Metastatic Liver Carcinoma in the Adrenal Gland (tissue), 2 donors: ENCODE data around the gene EPB41L3.

DNA sequence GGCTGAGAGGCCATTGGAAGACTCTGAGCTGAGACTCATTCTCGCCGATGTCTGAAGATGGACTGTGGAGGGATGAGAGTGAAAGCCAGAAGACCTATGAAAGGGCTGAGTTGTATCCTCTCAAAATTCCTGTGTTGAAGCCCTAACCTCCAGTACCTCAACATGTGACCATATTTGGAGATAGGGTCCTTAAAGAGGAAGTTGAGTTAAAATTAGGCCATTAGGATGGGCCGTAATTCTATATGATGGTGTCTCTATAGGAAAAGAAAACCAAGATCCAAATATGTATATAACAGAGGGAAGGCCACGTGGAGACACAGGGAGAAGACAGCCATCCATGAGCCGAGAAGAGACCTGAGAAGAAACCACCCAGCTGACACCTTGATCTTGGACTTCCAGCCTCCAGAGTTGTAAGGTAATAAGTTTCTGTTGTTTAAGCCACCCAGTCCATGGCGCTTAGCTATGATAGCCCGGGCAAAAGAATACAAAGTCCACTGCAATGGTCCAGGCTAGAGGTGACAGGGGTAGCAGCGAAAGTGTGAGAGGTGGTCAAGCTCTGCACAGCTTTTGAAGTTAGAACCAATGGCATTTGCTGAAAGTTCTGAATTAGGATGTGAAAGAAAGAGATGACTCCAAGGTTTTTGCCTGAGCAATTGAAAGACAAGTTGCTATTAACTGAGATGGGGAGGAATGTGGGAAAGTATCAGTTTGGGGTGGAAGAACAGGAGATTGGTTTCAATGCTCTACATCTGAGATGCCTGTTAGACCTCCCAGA lies 2.8 kb downstream of the MYOM1 start:
- PRO-cap, 2 experiments: peak in 2 of 2 experiments; most common plus-strand start position 512 of the sequence (in 2)

DNA sequence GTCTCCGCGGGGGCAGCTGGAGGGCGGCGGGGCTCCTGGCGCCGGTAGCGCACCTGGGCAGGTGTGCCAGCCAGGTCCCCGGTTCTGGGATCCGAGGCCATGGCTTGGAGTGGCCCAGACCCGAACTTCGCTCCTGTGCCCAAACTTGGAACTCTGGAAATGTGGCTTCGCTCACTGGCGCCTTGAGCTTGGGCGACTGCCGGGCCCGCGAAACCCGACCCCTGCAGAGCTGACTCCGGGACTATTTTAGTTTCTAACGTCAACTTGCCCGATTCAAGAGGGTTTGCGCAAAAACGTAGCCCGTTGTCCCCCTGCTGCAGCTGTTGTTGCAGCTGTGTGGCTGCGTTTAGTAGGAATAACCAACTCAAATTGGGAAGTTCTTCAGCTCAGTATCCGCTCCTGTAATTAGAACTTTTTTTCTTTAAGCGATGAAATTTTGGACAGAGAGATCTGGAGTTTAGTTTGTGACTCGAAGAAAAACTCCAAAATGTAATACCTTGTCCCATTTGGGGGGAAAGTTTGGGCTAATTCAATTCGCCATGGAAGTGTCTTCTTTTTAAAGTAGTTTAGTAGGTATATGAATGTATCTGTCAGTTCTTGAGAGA lies 458 bp downstream of the MYL12A start:
- PRO-cap, 2 experiments: no peak in any of the 2 experiments

DNA sequence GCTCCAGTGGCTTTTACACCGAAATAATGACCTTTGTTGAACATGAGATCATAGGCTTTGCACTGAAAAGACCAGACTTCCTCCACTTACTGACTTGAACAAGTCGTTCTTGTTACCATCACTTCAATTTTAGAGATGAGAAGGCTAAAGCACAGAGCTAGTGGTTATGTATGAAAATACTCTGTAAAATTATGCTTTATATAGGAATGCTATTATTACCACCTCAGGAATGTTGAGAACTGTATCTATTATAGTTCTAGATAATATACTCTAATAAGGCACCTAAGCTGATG lies 20.0 kb downstream of the MYL12B start:
- PRO-cap, 2 experiments: no peak in any of the 2 experiments

- PRO-cap, 2 experiments: peak in 2 of 2 experiments; most common plus-strand start chr18:3596924 (in 1); most common minus-strand start chr18:3596793 (in 2)
These were observed 146.6 kb downstream of the TGIF1 start for GRCh38 chr18:3596197-3597263.

DNA sequence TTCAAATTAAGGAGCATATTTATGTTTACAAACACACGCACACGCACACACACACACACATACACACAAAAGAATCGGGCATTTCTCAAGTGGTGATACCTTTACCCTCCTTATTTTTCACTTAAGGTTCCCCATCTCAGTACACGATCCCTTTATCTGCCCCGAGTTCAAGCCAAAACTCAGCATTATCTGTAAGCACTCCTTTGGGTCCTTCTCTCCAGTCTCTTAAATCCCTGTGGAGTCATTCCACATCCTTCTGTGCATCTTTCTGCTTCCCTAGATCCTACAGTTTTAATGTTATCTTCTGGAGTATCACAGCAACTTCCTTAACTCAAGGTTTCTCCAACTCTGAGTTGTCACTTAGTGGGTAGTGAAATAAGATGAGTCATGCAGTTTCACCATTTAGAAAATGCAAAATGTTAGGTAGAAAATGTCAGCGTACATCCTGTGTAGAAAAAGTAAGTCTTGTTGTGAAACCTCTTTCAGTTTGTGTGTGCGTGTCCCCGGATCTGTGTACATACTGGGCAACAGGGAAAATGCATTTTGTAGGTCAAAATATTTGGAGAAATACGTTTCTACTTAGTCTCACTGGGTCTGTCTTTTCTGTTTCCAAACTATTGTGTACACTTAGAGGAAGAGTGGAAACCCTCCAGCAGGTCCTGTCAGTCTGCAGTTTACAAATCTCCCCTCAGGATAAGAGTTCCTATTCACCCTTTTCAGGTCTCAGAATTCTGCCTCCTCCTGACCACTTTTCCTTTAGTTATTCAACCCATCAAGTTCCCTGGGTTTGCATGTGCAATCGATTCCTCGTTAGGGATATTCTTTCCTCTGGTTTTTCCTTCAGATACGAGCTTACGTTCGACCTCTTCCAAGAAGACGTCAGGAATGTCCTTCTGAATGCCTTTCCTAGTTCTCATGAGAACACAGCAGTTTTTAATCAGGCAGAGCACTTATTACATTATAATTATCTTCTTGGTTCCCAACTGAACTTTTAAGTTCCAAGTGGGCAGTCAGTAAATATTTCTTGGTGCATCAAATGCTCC lies 154.8 kb downstream of the TGIF1 start:
- PRO-cap, 2 experiments: peak in 2 of 2 experiments; most common plus-strand start position 485 of the sequence (in 1); most common minus-strand start position 522 of the sequence (in 2)

DNA sequence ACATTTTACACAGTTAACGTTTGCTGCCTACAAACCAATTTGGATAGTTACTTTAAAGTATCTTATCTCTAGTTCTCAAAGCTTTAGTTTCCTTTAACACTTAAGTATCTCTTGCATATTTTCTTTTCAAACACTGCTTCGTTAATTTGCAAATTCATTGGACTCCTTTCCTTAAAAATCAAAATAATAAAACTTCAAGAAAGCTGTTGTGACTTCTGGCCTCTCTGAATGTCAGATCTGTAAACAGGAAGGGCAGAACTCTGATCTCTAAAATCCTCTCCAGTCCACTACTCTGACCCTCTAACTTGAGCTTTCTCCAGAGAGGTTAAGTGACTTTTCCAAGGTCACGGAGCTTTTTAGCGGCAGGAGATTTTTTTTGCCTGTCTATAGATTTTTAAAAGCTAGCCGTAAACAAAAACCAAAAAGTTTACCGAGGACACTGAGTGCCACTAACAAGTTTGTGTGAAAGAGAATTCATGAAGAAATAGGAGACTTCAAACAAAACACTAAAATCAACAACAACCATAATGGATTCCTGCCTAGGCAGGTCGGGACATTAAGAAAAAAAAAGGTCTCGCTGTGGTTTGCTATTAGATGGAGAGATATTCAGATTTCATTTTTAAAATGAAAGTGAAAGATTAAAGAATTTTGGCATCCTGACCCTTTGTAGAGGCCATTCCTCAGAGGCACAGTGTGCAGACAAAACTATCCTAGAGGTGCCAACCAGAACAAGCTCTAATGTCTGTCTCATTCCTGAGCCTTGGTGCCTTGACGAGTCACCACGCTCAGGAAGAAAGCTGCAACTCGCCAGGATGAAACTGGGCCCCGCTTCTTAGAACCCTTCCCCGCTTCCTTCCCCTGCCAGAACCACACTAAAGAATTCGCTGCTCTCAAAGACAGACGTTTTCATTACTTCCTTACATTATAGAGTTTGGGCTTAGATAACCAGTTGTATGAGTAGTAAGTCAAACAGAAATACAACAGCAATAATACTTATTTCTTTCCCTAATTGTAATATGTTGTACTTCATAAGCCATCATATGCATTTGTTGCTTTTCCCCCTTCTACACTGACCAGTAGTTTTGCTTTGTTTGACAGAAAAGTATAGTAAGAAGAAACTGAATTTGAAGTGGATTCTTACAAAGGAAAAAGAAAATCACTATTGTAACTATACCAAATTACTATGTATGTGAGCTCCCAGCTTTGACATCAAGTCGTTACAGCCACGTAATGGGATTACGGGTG lies 155.9 kb downstream of the TGIF1 start:
- PRO-cap, 2 experiments: no peak in any of the 2 experiments

- PRO-cap, 2 experiments: no peak in any of the 2 experiments
These were observed 199.3 kb downstream of the TGIF1 start for GRCh38 chr18:3649012-3649858.

DNA sequence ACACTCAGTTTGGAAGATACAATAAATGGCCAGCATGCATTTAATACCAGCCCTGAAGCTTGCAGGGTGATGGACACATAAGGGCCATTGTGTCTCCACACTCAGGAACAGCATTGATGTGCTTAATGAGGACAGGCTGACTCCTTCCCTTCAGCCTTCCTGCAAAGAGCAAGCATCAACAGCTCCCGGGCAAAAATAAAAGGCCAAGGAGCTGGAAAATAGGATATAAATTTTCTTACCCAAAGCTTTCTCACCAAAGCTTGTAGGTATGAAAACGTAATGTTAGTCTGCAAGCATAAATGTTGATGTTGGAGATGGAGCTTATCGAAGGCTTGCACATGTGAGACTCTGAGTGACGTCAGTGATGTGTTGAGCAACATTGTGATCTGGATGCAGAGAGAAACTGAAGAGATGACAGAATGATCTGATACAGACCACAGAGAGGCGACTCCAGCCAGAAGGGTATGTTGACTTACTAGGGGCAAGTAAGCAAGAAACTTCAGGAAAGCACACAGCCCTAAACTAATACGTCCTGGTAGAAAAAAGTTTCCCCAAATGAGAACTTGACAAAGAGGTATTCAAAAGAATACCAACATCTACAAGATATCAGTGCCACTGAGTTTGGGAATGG lies 256.5 kb downstream of the TGIF1 start:
- PRO-cap, 2 experiments: peak in 1 of 2 experiments; most common plus-strand start position 427 of the sequence (in 1); most common minus-strand start position 300 of the sequence (in 1)

GRCh38 chr18:3874176-3874557 lies 424.2 kb downstream of the TGIF1 start:
- PRO-cap, 2 experiments: no peak in any of the 2 experiments

DNA sequence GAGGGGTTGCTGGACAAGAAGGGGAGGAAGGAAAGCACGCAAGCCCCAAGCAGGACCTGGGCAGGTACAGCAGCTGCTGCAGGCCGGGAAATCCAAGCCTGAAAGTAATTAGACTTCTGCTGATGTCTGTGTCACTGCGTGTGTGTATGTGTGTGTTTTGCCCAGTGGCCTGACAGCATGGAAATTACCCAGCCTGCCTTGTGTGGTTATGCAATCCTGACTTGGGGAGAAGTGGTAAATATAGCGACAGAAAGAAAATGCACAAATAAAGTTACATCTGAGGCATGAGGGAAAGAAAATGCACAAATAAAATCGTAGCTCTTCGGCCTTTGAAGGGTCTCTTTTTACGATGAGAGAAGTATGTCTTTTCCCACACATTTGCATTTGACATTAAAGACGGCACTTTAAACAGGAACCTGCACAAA lies 121.9 kb upstream of the ZBTB14 start:
- PRO-cap, 2 experiments: no peak in any of the 2 experiments

- PRO-cap, 2 experiments: no peak in any of the 2 experiments
These were observed 120.5 kb downstream of the EPB41L3 start for GRCh38 chr18:5423259-5423734.

GRCh38 chr18:5543821-5544575 lies at the start of gene EPB41L3:
Gene EPB41L3, minus strand, starts transcription at chr18:5543997.
- PRO-cap, 2 experiments: no peak in any of the 2 experiments

DNA sequence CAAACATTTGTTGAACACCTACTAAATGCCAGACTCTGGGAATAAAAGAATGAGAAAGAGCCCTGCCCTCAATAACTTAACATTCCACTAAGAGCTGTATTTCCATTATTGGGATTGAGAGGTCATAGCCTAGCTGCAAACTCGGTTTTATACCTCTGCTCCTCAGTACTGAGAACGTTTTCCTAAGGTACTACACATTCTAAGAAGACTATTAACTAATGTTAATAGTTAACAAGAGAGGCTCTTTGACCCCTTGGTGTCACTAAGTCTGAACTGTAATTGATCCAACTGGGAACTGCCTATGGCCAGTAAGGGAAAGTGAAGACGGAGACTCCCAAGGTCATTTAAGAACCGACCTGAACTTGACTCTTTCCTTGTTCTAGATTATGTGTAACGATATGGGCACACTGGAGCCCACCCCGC lies 83.9 kb upstream of the EPB41L3 start:
- PRO-cap, 2 experiments: no peak in any of the 2 experiments

DNA sequence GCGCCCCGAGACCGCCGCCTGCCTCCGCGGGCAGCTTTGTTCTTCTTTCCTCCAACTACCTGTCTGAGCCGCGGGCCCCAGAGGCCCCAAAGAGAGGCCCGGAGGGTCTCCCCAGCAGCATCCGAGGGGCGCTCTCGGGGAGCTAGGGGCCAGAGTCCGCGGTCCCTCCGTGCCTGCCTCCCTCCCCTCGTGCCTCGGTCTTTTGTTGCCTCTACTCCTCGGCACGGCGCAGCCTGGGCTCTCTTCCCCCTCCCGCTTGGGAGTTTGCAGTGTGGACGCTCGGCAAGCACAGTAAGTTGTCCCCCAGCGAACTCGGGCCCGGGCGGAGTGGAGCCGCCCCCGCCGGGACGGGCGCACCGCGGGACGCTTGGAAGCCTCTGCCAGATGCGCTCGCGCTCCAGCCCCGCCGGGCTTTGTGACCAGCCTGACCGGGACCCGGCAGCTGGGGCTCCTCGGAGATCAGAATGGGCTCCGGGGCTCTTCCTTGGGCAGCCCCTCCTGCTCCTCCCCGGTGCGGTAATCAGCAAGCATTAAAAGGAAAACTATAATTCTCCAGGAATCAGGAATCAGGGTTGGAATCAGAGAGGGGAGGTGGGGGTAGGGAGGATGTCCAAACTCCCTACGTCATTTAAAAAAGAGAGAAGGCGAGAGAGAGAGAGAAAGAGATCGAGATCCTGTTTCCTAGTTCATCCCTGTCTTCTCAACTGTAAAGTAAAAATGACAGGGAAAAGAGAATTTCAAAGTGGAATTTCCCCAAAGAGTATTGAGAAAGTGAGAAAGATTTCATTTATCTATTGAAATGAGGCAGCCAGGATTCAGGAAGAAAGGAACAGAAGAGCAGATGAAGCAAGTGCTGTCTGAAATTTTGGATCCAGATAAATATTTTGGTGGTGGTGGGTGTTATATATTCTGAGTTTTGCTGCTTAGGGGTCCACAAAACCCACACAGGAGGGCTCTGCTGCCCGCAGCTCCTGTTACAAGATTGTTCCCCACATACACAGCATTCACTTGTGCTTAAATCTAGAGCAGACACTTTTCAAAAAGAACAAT lies 799 bp upstream of the TMEM200C start:
- PRO-cap, 2 experiments: no peak in any of the 2 experiments

DNA sequence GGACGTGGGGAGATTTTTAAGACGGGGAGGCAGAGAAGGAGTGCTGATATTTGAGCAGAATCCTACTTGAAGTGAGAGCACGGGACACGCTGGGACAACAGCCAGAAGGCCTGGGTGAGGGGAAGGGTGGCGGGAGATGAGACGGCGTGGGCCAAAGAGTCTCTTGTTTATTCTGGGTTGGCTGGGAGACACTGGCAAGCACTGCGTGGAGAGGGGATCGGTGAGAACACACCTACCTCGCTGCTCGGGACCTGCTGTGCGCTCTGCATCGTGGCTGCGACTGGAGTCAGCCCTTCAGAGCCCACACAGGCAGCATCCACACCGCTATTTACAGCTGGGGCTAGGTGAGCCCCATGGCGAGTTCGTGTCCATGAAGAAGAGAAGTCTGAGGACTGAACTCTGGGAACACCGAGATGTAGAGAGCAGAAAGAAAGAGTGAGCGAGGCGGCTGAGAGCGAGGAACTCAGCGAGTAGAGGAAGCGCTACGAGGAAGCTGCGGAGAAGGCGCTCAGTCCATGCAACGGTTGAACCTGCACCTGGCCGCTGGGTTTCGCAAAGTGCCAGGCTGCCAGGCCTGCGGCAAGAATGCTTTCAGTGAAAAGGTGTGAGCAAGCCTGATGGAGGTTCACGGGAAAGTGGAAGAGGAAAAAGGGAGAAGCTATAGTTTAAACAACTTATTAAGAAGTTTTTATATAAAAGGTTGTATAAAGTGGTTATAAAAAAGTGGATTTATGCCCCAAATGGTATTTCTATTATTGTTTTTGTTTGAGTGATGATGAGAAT lies 250.8 kb upstream of the TMEM200C start:
- PRO-cap, 2 experiments: no peak in any of the 2 experiments

DNA sequence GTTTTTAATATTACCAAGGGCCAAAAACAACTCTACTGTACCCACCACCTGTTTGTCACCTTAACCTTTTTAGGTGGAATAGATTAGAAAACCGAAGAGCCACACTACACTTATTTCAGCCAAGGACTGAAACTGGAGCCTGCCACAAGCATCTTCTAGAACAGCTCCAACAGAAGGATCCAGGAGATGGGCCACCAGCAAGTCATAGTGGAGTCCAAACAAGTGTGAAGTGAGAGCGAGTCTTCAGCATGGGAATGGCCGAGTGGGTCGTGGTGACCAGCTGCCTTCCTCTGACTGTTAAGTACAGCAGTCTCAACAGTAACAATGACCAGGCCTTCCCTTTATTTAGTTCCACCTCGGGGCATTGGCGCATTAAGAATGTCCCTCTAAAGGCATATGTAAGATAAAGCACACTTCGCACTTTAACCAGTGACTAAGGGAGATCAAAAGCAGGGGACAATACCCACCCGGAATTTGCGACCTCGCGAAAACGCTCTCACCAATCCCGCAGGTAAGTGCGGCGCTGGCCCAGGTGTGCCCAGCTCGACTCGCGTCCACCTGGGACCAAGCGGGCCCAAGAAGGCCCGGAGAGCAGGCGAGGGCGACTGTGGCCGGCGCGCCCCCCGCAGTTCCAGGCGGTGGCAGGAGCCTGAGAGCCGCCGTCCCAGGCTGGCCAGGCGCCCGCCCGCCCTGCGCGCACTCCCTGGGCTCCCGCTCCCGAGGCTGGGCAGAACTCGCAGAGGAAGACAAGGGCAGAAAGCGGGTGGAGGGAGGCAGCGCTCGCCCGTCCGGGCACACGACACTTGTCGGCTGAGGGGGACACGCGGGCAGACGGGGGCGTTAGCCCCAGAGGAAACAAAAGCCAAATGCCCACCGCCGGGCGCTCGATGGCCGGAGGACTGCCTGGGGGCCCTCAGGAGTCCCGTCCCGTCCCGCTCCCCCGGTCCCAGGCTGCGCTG lies 939 bp downstream of the L3MBTL4 start:
- PRO-cap, 2 experiments: peak in 2 of 2 experiments; most common plus-strand start position 749 of the sequence (in 1)

DNA sequence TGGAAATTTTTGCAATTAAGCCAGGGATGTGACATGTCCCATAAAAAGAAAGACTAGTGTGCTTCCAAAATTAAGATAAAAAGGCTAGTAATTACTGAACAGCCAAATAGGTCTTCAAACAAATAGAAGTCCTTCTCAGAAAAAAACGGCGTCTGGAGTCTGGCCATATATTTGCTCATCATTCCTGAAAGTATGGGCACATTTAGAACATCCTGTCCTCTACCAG lies 63.8 kb upstream of the L3MBTL4 start:
- PRO-cap, 2 experiments: no peak in any of the 2 experiments

- PRO-cap, 2 experiments: no peak in any of the 2 experiments
These were observed 32.8 kb downstream of the LAMA1 start for GRCh38 chr18:7084700-7085302.

DNA sequence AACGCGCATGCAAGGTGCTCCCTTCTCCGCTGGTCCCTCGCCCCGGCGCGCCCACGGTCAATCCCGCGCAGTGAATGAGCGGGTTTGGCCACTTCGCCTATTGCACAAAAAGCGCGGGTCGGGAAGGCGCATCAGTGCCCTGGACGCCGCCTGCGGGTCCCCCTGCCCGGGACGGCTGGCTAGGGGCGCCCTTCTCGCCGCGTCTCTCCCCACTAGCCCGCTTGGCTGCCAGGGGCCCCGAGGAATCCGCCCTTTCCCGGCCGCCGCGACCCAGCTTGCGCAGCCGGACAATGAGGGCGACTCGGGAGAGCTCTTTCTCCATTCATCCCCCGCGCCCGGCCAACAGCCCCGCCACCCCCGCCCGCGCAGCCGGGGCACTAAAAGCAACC lies 689 bp downstream of the LAMA1 start:
- PRO-cap, 2 experiments: no peak in any of the 2 experiments

- PRO-cap, 2 experiments: no peak in any of the 2 experiments
These were observed 10.3 kb upstream of the LAMA1 start for GRCh38 chr18:7127859-7128429.